Bronchus (tissue), 1 donor: ENCODE measurements around the genes TTC39C, OSBPL1A, KCTD1 and AQP4.

DNA sequence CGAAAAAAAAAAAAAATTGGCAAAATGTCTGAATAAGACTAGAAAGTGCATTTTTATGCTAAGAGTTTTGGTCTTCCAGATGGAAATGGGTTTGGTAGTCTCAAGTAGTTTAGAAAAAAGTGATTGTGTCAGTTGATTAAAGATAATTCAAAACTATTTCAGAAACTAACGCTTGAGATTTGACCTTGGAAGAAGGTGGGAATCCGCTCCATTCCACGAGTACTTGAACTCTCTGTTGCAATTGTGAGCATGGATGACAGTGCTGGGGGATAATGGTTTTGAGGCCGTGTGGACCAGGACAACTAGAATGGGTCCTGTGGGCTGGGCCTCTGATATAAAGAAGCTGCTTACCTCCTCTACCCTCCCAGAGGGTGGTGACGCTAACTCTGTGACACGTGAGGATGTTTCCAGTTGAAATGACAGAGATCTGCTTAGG is 16.2 kb downstream of the RMC1 start:
- PRO-cap: no peak

DNA sequence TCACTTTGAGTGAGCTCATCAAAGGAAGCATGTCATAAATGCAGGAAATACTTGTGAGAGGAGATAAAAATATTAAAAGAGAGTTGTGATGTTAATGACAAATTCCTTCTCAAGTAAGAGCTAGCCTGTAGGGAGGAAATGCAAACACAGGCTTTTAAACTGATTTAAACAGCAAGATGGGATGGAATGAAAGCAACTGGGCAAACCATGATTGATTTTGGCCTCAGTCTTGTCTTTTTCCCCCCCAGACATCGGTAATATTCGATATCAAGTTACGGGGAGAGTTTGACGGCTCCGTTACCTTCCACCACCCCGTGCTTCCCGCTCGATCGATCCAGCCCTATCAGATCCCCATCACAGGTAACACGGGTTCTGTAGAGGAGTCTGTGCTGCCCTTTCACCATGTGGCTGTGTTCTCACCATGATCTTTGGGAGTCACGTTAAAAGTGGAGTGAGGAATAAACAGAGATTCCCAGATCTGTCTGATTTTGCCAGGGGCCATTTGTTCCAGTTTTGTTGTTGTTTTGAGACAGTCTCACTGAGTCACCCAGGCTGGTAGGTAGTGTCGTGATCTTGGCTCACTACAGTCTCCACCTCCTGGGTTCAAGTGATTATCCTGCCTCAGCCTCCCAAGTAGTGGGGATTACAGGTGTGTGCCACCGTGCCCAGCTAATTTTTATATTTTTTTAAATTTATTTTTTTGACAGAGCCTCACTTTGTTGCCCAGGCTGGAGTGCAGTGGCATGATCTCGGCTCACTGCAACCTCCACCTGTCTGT is 16.8 kb downstream of the RMC1 start:
- PRO-cap: no peak

DNA sequence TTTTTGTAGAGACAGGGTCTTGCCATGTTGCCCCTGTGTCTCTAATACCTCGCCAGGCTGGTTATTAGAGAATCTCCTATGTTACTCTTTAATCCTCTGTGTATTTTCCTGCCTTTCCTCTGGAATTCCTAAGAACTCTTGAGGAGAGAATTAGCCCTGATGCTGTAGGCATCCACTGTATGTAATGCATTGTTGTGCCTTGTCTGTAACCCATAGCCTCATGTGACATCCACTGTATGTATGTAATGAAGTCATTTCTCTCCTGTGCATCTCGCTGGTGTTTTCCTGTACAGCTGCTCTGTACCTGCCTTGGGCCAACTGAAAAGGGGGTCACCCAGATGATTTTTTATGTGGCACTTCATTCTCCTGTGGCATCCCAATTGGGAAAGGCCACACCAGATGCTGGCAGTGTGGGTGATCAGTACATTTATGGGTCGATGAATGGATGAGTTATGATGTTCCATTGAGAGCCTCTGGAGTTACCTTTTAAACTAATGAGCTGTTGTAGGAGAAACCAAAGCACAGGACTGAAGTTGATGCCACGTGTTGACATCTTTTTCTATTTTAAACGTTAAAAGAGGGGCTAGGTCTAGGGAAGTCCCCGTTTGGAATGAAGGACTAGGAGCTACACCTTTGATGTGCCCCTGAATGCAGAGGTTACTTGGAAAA is 22.6 kb downstream of the RMC1 start:
- PRO-cap: no peak

DNA sequence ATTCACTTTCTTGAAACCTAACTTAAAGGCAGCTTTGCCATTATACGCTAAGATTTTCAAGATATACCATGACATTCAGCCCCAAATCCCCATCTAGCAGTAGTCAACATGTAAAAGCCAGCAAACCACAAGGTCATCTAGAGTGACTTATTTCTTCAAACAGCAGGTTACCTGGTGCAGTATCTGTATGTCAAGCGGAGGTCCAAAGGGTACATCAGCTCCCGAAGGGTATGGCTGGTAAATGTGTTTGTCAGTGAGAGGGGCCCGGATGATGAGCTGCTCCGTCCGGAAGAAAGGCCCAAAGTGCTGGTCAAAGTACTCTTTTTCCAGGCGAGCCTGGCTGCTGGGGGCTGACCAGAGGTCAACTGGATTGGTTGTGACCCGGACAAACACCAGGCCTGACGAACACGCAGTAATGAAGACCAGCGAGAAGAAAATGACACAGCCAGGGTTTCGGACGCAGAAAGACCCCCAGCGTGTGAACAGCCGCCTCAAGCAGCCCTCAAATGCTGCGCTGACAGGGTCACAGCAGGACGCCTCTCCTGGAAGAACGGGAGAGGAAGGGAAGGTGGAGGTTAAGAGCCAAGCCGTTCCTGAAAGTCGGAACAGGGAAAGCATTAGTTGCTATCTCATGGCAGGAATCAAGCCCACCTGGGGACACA is 30.1 kb downstream of the NPC1 start:
- PRO-cap: no peak

- PRO-cap: no peak
These were observed 1.9 kb downstream of the NPC1 start for GRCh38 chr18:23584131-23585007.

GRCh38 chr18:23617586-23618027 is 31.3 kb upstream of the NPC1 start:
- PRO-cap: no peak

GRCh38 chr18:23903788-23904272 is 110.7 kb upstream of the TTC39C start:
- PRO-cap: no peak

- PRO-cap: no peak
These were observed 81.9 kb upstream of the TTC39C start for GRCh38 chr18:23932626-23933017.

DNA sequence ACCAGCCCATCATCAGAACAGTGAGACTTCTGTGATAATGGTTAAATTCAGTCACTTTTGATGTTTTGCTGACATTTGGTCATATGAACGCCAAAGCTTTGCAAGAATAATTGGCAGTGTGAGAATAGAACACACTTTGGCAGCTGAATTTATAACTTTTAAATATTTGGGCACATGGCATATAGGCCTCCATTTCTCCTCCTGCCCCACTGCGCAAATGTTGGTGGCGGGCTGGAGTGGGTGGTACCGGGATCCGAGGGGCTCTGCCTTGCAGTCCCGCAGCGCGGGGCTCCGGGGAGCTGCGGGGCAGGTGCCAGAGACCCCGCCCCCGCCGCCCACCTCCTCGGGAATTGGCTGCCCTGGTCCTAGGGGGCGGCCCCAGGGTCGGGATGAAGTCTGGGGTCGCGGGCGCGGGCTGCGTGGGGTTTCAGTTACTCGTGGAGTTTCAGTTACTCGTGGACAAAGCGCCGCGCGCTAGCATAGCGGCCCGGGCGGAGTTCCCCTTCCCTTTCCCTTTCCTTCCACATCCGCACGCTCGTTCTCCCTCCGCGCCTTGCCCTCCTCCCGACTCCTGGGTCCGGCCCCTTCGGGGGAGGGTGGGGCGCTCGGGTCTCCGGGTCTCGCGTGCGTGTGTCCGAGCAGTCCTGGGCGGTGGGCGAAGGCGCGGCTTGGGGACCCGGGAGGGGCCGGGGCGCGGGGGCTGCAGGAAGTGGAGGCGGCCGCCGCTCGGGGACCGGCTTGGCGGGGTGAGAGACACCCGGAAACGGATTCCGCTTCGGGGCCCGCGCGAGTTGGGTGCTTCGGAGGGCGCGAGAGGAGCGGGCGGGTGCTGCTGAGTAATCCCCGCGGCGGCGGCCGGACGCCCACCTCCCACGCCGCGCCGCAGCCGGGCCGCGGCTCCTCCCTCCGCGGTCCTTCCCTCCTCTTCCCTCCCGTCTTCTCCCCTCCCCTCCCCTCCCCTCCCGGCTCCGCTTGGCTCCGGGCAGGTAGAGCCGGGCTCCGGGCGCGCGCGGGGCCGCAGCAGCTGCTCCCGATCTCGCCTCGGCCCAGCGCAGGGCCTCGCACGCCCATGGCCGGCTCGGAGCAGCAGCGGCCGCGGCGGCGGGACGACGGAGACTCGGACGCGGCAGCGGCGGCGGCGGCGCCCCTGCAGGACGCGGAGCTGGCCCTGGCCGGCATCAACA is at the start of gene TTC39C:
TSS of gene TTC39C (plus strand) at position 952 of the 1,184 bp plus-strand sequence.
- PRO-cap: bidirectional peak, plus-strand start at position 448 of the sequence, minus-strand start at position 293 of the sequence; bidirectional peak, plus-strand start at position 641 of the sequence, minus-strand start at position 511 of the sequence; bidirectional peak, plus-strand start at position 806 of the sequence, minus-strand start at position 900 of the sequence

DNA sequence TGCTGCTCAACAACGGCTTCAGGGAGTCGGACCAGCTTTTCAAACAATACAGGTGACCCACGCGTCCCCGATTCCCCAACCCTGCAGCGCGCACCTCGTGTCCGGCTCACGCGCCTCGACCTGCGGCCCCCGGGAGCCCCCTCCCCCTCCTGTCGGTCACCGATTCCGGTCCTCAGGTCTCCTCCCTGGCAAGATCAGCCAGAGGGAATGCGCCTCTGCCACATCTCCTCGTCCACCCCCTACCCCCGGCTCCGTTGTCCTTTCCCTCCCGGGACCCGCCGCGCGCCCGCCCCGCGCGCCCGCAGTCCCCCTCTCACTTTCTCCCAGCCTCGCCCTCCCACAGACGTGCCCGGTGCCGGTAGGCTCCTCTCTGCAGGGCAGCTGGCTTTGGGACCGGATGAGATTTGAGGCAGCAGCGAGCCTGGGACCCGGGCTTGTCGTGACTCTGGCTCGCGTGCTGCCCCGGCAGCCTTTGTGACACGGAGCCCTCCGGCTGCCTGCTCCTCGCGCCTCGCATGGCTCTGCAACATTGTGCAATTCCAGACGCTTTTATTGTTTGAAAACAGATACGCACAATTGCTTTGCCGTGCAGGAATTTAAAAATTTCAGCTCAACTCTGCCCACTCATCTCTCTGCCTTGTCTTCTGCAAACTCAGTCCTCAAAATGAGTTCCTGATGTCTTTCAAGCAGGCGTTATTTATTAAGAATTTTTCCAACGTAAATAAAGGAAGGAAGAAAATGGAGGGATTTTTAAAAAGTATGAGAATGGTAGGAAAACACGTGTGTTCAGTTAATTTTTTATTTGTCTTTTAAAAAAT is 642 bp downstream of the TTC39C start:
- PRO-cap: bidirectional peak, plus-strand start at position 191 of the sequence, minus-strand start at position 122 of the sequence; bidirectional peak, plus-strand start at position 437 of the sequence, minus-strand start at position 474 of the sequence; unidirectional peak, minus-strand start at position 551 of the sequence

GRCh38 chr18:24114927-24115744 is 23.7 kb upstream of the CABYR start:
- PRO-cap: no peak

GRCh38 chr18:24396820-24397951 is at the start of gene OSBPL1A:
Gene OSBPL1A, minus strand, starts transcription at chr18:24397824.
- PRO-cap: bidirectional peak, plus-strand start at chr18:24398102, minus-strand start at chr18:24397824

- PRO-cap: no peak
These were observed 4.6 kb upstream of the IMPACT start for GRCh38 chr18:24421879-24422250.

GRCh38 chr18:24659554-24660877 is 199.6 kb downstream of the HRH4 start:
- PRO-cap: no peak

DNA sequence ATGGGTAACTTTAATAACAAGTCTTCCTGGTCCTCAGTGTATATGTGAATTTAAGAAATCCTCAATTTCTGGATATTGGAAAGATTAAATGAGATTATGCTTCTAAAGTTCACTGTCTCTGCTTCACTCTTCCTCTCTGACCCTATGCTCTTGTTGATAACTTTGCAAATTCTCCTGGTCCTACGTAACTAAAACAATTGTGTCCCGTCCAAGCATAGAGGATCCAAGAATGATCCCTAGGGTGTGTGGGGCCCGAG is 363.9 kb downstream of the ZNF521 start:
- PRO-cap: no peak

DNA sequence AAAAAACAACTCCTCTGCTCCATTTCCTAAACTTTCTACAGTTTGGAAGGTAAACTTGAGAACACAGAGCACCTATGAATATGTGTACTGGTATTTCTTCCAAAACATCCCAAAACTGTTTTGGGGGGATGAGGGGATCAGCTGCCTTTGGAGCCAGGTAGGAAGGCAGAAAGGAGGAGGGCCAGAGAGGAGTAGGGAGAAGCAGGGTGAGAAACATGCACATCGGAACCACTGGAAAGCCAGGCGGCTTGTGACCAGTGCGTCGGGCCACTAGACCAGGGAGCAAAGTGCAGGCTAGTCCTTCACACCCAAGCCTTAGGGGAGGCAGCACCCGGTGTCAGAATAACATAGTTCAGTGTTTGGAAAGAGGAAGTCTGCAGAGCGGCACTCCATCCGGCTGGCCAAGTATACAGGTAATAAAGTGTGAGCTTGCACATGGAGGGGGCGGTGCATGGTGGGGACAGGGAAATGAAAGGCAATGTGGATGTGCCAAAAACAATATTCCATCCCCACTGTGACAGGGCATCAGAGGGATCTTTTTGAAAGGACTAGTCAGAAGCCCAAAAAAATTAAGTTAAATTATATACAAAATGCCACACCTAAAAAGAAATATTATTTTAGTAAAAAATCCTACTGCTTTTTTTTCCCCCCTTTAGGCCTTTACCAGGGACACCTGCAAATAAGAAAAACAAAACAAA is 69.7 kb downstream of the ZNF521 start:
- PRO-cap: no peak

- PRO-cap: no peak
These were observed 72.7 kb downstream of the SS18 start for GRCh38 chr18:26017506-26018319.

DNA sequence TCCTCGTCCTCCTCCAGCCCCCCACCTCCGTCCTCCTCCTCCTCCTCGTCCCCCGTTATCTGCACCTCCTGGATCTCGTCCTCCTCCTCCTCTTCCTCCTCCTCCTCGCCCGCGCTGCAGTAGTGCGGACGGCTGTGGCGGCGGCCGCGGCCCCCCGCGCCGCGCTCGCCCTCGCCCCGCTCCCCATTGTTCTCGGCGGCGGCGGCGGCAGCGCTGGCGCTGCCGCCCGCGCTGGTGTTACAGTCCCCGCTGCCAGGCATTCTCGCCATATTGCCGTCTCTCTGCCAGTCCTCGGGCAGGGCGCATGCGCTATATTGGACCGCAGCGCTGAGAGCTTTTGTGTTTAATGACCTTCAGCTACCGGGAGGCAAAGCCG is at the start of gene KCTD1:
TSS of gene KCTD1 (minus strand) at position 286 of the 376 bp plus-strand sequence.
- PRO-cap: bidirectional peak, plus-strand start outside the sequence, minus-strand start at position 283 of the sequence

GRCh38 chr18:26865289-26866023 is at the start of gene AQP4:
Gene AQP4, minus strand, starts transcription at chr18:26865707.
- PRO-cap: unidirectional peak, minus-strand start at chr18:26865707

GRCh38 chr18:26868536-26868905 is 3.0 kb upstream of the AQP4 start:
- PRO-cap: unidirectional peak, plus-strand start at chr18:26868619